ENCODE measurements around the genes SCD5 and PLAC8.

DNA sequence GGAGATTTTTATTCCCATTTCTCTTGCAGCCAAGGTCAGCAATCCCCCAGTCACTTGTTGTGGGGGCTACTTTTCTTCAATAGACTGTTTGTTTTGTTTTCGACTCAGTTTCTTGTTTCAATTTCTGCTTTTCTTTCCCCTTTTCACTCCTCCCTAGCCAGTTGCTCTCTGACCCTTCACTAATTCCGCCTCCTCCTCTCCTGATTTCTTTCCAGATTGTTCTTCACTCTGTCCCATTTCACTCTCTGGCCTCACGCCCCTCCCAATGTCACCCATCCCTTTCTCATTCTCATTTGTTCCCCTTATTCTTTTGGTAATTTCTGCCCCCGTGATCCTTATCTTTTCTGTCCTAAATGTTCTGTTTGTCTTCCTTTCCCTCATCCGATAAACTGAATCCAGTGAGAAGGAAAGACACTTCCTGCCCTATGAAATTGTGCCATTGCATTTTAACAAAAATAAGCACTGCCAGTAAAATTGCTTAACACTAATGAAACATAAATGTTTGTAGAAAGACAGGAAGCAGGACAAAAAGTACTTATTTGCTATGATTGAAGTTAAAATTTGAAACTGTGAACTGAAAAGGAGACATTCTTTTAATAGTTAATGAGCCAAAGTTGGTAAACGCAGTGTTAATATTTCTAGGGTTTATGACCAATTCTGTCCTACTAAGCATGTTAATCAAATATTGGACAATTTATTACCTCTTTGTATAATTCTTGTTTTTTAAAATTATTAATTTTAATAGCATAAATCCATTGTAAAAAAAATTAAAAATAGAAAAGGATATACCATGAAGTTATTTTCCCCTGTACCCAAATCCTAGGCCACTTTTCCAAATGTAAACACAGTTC, 94.6 kb upstream of the RASGEF1B start:
- RAMPAGE, long total RNA: no peak
- RRBS: no CpG with 5 or more reads among the region's 6 CpGs

GRCh38 chr4:82352365-82353184, 21.2 kb downstream of the HNRNPD start:
- RAMPAGE, long total RNA: no peak
- RRBS: no CpG with 5 or more reads among the region's 3 CpGs

DNA sequence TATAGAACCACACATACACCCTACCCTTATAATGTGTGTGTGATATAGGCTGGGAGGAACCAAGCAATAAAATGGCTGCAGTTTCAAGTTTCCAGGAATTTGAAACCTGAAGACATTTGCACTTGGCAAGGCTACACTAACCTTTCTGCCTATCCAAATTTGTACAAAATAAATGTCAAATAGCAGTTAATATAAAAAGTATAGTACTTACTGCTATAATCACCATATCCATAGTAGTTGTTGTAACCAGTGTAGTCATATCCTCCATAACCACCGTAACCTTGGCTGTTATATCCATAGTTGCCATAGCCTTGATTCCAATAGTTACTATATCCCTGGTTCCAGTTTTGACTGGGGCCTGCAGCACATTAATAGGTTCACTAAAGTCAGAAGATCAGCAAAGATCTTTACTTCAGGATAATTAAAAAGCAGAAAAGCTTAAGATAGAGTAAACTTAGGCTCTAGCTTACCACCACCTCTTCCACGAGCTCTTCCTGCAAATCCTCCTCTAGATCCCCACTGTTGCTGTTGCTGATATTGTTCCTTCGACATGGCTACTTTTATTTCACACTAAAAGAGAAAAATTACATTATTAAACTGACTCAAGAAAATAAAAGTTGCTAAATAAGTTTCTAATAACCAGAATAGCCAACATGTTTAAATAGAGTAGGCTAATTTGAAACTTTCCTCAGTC, 17.3 kb downstream of the HNRNPD start:
- RAMPAGE, long total RNA: no peak
- RRBS: no CpG with 5 or more reads among the region's 3 CpGs

- RAMPAGE, long total RNA: no peak
- RRBS: no CpG with 5 or more reads among the region's 7 CpGs
Observed at GRCh38 chr4:82362702-82363085, 11.1 kb downstream of the HNRNPD start.

GRCh38 chr4:82798186-82799190, at the start of gene SCD5:
Gene SCD5, minus strand, starts transcription at chr4:82798796.
- RAMPAGE, long total RNA: no peak
- RRBS: 2% methylated on average over 40 of the region's 99 CpGs

- RAMPAGE, long total RNA: no peak
- RRBS: no CpG with 5 or more reads among the region's 20 CpGs
Observed at GRCh38 chr4:83083728-83084797, 30.5 kb downstream of the PLAC8 start.

- RAMPAGE, long total RNA: no peak
- RRBS: no CpG with 5 or more reads among the region's 12 CpGs
Observed at GRCh38 chr4:83111964-83112833, 2.3 kb downstream of the PLAC8 start.

- RAMPAGE, long total RNA: no peak
- RRBS: no CpG with 5 or more reads among the region's 5 CpGs
Observed at GRCh38 chr4:83114463-83115131, at the start of gene PLAC8. Gene PLAC8, minus strand, starts transcription at chr4:83114729.

DNA sequence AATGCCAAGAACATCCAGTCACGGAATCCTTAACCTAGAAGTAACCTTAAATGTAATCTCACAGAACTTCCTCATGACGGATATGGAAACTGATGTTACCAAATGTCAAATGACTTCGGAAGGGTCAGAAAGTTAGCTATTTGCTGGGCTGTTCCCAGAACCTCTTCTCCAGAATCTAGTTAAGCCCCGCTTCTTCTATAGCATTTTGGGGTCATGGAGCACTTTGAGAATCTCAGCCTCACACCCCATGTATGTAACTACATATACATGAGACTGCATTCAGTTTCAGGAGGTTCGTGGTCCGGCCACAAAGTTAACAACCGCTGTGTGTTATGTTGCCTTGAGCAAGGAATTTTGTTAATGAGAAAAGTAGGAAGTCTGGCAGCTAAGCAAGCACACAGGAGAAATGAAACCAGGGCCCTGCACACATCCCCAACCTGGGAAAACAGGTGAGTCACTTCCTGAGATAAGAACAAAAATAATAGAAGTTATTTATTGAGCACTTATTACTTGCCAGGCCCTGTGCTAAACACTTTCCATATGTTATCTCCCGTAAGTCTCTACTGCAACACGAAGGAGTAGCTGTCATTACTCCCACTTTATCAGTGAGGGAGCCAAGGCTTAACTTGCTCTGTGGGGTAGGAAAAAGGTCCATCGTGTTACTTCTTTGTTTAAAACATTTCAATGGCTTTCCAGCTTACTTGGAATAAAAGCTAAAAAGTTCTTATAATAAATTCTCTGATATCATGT, 36.0 kb upstream of the PLAC8 start:
- RAMPAGE, long total RNA: no peak
- RRBS: no CpG with 5 or more reads among the region's 10 CpGs

DNA sequence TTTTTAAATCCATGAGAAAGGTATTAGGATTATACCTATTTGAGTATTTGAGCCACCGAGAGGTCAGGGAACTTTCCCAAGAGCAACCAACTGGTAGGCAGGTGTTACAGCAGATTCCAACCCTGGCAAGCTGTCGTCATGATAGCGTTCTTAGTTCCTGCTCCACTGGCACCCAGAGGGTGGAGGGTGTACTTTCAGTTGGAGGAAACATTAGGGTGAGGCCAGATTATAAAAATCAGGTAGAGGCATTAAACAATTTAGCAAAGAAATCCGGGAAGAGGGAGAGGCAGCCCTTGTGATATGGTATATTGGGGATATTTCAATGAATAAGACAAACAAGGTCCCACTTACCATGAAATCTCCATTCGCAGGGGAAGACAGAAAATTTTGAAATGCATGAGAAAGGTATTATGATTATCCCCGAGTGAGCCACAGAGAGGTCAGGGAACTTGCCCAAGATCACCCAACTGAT, 23.2 kb downstream of the COQ2 start:
- RAMPAGE, long total RNA: no peak
- RRBS: no CpG with 5 or more reads among the region's 6 CpGs

DNA sequence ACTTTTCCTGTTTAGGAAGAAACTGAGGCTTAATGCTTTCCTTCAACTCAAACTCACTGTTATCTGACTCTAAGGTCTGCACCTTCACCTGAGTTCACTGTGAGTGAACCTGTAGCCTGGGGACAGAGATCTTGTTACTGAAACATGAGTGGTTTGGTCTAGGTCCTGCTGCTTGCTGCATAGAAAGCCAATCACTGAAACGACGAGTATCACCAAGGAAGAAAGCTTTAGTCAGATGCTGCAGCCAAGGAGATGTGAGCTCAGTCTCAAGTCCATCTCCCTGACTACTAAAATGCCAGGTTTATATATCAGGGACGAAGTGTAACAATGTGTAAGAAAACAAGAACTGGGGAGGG, 19.5 kb upstream of the ABRAXAS1 start:
- RAMPAGE, long total RNA: no peak
- RRBS: no CpG with 5 or more reads among the region's 3 CpGs

GRCh38 chr4:84493311-84493915, 5.7 kb downstream of the NKX6-1 start:
- RAMPAGE, long total RNA: no peak
- RRBS: no CpG with 5 or more reads among the region's 40 CpGs

DNA sequence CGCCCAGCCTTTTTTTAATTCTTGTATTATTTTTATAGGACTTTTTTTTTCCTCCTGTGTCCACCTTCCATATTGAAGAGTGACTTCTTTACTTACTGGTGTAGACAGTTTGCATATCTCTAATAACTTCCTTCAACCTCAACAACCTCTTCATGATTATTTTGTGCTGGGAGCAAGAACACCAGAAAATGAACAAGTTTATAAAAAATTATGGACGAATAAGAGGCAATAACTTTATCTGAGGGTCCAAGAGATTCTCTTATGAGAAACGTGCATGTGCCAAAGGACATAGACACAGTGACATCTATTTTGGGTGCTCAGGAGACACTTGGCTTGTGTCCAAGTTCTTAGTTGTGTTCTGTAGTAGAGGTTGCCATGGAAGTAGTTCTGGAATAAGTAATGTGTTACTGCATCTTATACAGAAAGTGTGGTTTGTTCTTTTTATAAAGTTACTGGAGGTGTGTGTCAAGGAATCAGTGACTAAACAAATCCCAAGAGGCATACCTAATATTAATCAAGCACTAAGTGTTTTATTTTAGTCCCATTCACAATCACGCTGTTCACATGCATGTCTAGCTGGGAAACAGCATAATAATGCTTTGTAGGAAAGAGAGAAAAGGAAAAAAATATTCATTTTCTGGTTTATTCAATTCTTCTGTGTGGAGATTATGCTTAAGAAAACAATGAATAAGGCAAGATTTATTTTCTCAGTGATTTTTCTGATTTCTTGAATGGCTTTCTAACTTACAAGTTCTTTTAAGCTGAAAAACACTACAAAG, 305.7 kb downstream of the ARHGAP24 start:
- RAMPAGE, long total RNA: no peak
- RRBS: no CpG with 5 or more reads among the region's 4 CpGs

GRCh38 chr4:85823153-85823621, 348.2 kb downstream of the ARHGAP24 start:
- RAMPAGE, long total RNA: no peak
- RRBS: no CpG with 5 or more reads among the region's 1 CpG

- RAMPAGE, long total RNA: no peak
- RRBS: no CpG with 5 or more reads among the region's 1 CpG
Observed at GRCh38 chr4:85864450-85864671, 389.4 kb downstream of the ARHGAP24 start.

- RAMPAGE, long total RNA: no peak
- RRBS: no CpG with 5 or more reads among the region's 3 CpGs
Observed at GRCh38 chr4:86358231-86358837, 1.5 kb downstream of the MAPK10 start.

DNA sequence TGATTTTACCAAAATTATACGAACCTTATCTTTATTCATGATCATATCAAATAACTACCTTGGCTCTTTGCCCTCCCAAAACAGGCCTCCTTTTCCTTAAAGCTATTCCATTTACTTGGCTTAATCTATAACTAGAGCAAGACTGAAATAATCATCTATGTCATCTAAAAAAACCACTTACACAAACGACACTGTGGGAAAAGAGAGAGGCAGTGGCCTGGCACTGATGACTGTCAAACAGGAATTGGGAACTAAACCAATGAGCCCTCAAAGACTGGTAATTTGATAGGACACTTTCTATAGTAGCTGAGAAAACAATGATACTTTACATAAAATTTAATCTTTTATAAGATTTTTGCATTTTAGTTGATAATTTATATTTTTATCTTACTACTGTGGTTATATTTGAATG, 11.7 kb upstream of the PTPN13 start:
- RAMPAGE, long total RNA: no peak
- RRBS: no CpG with 5 or more reads among the region's 2 CpGs

GRCh38 chr4:86594388-86595494, 626 bp downstream of the PTPN13 start:
- RAMPAGE, long total RNA: no peak
- RRBS: 2% methylated on average over 11 of the region's 69 CpGs

- RAMPAGE, long total RNA: no peak
- RRBS: no CpG with 5 or more reads among the region's 3 CpGs
Observed at GRCh38 chr4:86596800-86597331, 2.8 kb downstream of the PTPN13 start.

GRCh38 chr4:86935266-86936045, 645 bp downstream of the AFF1 start:
- RAMPAGE, long total RNA: no peak
- RRBS: 1% methylated on average over 30 of the region's 62 CpGs